ENCODE data around the genes TMEM200C and L3MBTL4.

GRCh38 chr18:3251436-3251751 is 3.8 kb downstream of the MYL12A start:
- PRO-cap: no peak
- CAGE, long polyA plus RNA: no peak

DNA sequence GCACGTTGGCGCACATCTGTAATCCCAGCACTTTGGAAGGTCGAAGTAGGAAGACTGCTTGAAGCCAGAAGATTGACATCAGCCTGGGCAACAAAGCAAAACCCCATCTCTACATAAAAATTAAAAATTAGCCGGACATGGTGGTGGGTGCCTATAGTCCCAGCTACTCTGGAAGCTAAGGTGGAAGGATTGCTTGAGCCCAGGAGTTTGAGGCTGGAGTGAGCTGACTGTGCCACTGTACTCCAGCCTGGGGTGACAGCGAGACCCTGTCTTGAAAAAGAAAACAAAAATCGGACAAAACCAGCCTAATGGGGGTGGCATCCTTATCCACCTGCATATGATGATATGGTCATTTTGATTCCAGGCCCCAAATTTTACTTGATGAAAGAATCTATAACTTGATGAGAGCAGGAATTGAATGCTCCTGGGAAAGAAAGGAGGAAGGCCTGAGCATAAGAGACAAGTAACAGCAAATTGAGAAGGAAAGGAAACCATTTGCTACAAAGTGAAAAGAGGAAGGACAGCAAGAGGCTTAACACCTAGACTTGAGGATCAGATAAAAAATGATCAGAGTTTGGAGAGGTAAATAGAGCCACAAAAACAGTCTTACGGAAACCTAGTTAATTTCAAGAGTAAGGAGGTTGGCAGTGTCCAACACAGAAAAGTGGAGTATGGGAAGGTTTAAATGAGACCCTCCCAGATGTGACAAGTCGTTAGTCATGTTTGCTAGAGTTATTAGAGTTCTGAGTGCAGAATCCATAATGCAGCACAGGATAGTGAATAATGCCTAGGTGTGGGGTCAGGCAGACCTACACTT is 3.6 kb upstream of the MYL12B start:
- PRO-cap: no peak
- CAGE, long polyA plus RNA: no peak

DNA sequence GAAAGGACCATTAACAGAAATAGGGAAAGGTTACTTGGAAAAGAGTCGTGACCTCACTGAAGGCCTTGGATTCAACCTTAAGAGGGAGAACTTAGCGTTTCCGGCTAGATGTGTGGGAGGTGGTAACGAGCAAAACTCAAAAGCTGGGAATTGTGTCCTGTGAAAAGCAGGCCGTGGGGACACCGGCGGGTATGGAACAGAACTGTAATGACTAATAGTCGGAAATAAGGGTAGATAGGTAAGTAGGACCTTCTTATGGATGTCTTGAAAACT is 904 bp downstream of the MYL12B start:
- PRO-cap: no peak
- CAGE, long polyA plus RNA: no peak

DNA sequence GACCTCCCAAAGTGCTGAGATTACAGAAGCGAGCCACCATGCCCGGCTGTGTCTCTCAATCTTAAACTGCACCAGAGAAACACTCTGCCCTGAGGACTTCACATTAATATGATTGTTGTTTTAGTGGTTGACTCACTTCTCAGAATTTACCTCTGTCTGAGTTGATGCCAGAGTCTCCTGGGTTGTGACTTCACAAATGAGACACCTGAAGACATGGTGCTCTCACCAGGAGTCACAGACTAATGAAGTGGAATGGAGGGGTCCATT is 61.0 kb upstream of the TGIF1 start:
- PRO-cap: no peak
- CAGE, long polyA plus RNA: no peak

DNA sequence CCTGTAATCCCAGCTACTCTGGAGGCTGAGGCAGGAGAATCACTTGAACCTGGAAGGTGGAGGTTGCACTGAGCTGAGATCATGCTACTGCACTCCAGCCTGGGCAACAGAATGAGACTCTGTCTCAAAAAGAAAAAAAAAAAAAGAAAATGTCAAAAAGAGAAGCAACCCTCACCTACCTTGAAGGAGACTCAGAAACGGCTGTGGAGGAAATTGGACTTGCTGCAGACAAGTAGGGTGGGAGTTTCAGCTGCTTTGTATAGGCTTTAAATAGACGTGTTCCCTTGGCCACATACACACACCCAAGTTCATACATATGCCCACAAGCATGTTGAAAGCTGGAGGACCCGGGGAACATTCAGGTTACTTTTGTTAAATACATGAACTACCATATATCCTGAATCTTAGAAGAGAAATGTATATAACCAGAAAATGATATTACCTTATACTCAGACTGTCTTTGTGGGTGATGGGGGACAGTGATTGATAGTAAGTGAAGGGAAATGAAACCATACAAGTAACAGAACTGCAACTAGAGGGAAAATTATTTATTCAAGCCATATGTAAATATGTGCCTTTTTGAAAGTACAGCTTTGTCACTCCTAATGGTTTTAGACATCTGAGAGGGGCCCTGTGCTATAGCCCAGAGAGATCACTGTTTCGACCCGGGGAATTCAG is 48.3 kb upstream of the TGIF1 start:
- PRO-cap: no peak
- CAGE, long polyA plus RNA: no peak

GRCh38 chr18:3440432-3440633 is 9.6 kb upstream of the TGIF1 start:
- PRO-cap: no peak
- CAGE, long polyA plus RNA: no peak

DNA sequence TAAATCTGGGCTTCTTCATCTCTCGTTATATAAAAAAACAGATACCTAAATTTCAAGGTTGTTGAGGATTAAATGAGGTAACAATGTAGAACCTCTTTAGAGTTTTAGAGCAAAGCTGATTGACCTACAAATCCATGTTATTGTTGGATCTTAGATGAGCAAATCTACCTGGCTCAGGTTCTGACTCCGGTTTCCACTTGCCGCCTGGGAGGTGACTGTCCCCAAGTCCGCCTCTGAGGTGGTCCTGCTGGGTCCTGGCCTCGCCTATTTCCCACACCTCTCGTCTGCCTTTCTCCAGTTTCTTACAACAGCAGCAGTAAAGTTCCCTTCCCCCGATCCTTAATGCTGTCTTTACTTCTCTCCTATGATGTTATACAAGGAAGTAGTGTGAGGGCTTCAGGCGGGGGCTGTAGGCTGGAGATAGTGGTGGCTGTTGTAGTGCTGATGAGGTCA is 18.7 kb downstream of the TGIF1 start:
- PRO-cap: no peak
- CAGE, long polyA plus RNA: no peak

GRCh38 chr18:3541715-3542236 is 91.8 kb downstream of the TGIF1 start:
- PRO-cap: no peak
- CAGE, long polyA plus RNA: no peak

DNA sequence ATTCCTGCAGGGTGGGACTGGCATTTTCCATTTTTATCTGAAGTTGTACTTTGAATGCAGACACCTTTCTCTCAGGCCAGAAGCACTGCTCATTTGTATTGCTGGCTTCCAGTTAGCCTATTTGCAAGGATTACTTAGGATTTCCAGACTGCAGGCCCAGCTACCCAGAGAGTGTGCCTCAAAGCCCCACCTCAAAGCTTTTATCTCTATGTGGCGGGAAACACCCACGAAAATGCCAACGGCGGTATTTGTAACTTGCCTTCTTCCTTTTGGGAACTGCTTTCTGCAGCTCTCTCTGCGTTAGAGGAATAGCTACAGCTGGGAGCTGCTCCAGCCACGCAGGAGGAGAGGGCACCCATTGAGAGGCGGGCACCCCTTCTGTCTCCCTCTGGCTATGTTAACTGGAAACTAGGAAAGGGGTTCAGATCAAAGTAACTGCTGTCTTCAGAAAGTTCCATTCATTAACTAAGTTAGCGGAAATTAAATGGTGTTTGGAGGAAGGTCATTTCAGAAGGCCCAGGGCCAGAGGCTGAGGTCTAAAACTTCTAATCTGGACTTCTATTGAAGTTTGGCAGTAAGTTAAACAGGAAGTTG is 144.9 kb downstream of the TGIF1 start:
- PRO-cap: no peak
- CAGE, long polyA plus RNA: no peak

GRCh38 chr18:3706313-3706943 is 256.5 kb downstream of the TGIF1 start:
- PRO-cap: no peak
- CAGE, long polyA plus RNA: no peak

DNA sequence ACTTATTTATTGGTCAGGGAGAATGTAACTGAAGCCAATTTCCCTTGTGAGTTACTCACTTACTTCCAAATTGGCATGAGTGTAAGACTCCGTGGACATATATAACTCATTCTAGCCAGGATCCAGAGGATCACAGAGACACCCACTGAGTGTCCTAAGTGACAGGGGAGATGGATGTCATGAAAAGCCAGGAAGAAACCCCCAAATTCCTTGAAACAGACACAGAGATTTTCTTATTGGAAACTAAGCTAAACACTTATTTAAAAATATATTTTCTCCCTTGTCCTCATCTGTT is 345.0 kb downstream of the TGIF1 start:
- PRO-cap: no peak
- CAGE, long polyA plus RNA: no peak

DNA sequence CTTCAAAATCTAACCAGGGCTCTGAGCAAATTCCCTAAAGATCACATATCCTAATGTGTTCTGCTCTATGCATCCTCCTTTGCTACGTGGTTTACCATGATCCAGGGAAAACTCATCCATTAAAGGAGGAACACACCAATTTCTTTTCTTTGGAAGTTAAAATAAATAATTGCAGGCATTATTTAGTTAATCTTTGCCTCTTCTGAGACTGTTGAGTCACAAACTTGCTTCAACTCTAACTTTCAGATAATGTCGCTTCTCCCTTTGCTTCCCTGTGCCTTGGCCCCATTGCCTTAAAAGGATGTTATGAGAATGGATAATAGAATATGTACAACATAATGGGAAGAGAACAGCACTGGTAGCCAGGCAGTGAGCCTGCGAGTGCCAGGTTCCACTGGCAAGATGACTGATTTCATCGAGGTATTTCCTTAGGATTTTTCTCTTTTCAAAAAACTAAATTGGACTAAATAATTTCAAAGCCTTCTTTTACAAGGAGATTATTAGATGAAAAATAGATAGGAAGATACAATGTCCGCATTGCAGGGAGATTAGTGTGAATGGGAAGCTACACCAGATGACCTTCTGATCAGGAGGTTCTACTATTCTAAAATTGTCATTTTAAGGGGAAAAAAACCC is 420.9 kb downstream of the TGIF1 start:
- PRO-cap: no peak
- CAGE, long polyA plus RNA: no peak

DNA sequence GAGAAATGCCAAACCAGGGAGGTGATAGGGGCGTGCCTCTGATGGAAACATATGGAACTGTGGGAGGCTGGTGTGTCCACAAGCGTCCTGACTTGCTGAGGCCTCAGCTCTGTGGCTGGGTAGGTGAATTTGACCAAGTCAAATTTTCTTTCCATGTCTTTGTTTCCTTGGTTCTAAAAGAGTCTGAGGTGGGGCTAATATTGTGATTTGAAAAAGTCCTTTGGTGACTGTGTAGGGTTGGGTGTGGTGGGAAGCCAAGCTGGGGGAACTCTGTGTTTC is 462.6 kb downstream of the TGIF1 start:
- PRO-cap: no peak
- CAGE, long polyA plus RNA: no peak

DNA sequence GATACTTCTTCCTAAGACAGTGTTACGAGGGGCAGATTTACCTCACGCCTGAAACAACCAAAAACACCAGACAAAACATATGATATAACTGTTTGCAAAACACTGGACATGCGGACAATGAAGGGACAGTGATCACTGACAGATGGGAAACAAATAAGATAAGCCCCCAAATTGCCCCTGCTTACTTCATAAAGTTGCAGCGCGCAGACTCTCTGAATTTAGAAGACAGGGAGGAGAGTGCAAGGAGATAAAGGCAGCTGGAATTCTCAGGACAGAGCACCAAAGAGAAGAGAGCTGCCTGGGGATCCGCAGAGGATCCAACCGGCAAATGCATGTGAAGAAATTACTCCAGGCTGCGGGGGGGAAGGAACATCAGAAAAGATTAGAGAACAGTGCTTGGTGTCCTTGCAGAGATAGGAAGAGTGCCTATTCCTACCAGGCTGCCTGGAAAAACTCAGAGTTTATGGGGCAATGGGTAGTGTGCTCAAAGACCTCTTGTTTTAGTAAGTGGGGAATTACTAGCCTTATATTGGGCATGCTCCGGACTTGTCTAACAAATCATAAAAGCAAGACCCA is 500.3 kb downstream of the DLGAP1 start:
- PRO-cap: no peak
- CAGE, long polyA plus RNA: no peak

- PRO-cap: no peak
- CAGE, long polyA plus RNA: no peak
These were observed 111.1 kb upstream of the ZBTB14 start for GRCh38 chr18:5406498-5407145.

GRCh38 chr18:5894956-5895795 is at the start of gene TMEM200C:
TMEM200C (minus strand) TSS chr18:5895522.
- PRO-cap: no peak
- CAGE, long polyA plus RNA: no peak

- PRO-cap: no peak
- CAGE, long polyA plus RNA: no peak
These were observed 163.5 kb upstream of the TMEM200C start for GRCh38 chr18:6058885-6059221.

DNA sequence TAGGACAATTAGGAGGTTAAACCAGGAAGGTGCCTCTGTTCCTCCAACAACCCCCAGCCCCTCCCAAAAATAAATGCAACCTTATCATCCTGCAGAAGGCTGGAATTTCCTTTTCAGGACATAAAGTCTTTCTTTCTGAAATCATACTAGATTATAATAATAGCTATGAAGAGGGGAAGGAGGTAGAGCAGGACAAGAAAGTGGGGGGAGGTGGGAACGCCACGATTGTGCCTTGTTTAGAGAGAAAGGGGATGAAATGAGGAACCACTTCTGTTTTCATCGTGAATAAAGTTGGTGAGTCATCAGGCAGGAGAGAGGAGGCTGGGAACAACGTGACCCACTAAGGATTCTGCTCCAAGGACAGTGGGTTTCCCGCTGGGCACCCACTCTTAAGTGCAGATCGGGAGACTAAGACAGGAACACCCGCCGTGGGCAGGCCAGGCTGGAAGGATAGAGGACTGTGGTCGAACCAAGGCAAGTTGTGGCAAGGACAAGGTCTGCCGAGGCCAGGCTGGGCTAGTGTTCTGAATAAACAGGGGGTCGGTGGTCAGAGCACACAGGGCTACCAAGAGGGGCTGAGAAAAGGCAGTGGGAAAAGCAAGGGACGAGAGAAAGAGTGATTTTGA is 158.2 kb downstream of the L3MBTL4 start:
- PRO-cap: no peak
- CAGE, long polyA plus RNA: no peak

GRCh38 chr18:6370336-6371156 is 44.2 kb downstream of the L3MBTL4 start:
- PRO-cap: no peak
- CAGE, long polyA plus RNA: no peak

DNA sequence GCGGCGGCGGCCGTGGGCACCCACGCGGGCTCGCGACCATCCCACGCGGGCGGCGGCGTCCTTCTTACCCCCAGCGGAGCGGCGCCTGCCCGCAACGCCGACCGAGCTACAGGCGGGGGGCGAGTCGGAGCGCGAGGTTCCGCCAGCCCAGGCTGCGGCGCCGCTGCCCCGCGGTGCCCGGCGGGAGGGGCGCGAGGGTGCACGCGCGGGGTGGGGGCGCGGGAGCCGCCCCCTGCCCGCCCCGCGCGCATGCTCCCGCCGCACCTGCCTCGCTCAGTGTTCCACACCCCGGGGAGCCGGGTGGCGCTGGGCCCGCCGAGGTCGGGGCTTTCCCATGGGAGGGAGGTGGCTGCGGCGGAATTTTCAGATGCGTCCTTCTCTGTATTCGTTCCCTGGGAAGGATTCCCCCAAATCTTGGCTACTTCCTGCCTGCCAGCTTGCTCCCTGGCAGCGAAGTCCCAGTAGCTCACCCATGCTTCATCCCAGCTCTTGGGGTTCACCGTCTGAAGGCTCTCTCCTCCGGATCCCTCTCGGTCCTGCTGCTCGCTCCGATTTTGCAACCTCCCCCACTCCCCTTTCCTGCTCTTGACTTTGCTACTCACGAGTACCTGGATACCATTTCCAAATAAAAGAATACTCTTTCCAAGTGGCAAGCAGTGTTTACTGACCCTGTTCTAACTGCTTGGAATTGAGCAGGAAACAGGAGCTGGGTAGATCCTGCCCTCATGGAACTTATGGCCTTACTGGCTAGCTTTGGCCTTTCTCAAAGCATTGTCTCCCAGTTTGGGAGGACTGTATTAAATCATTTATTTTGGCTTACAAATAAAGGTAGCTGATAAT is at the start of gene L3MBTL4:
L3MBTL4 (minus strand) TSS at position 179 of the 840 bp plus-strand sequence.
- PRO-cap: bidirectional peak, plus-strand start at position 335 of the sequence, minus-strand start at position 281 of the sequence; unidirectional peak, minus-strand start at position 505 of the sequence
- CAGE, long polyA plus RNA: no peak

All from B cell (primary cell).